ENCODE measurements around a stretch of chr2.

DNA sequence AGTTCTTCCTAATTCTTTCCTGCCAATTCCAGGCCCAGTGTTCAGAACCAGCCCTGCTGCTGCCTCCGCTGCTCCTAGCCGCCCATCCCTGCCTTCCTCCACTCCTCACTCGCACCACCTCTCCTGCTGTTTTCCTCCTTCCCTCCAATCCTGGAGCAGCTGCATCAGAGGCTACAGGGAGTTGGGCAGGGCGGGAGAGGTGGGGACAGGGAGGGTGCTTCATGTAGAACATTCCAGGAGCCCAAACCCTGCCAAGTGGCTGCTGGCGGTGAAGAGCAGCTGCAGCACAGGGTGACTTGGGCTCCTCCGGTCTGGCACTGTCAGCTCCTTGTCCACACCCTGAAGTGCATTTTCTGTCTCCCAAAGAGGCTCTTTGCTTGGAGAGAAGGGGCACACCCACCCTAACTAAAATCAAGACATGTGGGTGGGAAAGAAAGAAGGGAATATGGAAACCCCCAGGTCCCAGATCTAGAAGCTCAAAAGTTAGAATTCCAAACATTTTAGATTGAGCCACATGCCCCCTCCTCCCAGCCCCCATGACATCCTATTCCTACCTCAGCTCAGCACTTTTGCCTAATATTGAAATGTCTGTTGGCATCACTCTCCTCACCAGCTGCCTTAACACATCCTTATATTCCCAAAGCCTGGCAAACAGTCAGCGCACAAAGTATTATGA lies 176.1 kb downstream of the TNS1 start:
- PRO-cap = no peak

DNA sequence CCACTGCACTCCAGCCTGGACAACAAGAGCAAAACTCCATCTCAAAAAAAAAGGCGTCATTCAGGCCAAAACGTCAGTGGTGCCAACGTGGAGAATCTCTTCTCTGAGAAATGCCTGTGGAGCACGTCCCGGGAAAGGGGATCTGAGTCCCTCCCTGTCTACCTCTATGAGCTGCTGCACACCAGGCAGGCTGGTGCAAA lies 173.6 kb downstream of the TNS1 start:
- PRO-cap = no peak

DNA sequence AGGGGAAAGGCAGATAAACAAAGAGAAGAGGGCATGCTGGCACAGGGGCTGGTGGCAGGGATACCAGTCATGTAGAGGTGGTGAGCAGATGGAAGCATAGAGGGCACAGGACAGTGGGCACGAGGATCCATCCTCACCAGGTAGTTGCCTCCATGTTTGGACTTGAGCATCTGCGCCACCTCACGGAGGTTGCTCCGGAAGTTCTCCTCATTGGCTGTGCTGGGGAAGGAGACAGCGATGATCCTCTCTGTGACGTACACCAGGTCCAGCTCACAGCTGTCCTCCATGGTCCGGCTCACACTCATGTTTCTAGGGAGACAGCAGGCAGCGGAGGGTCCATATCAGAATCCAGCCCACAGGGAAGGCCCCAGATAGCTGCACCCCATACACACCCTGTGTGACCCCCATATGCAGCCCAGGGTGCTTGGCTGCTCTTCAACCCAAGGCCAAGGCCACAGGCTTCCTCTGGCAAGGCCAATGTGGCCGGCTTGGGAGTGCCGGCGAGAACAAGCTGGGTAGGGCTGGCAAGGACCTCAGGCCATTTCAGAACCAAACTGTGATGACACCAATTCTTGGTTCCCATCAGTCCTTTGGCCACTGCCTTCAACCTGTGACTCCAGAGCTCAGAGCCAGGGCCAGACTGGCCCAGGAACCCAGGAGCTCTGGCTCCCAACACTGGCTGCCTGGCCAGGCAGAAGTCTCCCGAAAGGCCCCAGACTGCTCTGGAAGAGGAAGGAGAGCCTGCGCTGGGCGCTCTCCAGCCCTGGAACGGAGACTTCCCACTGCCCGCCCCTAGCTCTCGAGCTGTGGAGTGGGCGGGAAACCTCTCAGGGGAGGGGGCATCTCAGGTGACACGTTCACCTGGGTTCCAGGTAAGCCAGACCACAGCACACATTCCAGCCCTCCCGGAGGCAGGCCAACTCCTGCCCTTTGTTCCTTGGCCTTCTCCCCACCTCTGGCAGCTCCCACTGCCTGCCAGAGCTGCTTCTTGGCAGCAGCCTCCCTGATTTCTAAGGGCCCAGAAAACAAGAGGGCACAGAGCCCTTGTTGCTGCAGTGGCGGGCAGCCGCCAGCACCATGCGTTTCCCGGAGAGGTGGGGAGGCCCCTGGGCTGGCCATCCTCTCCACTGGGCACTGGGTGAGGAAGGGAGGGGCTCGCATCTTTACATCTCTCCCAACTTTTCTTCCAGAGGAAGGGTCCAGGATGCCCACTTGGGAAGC lies 104.7 kb downstream of the TNS1 start:
- PRO-cap = no peak

- PRO-cap = no peak
Measured at GRCh38 chr2:217912091-217913201, 90.3 kb downstream of the TNS1 start.

- PRO-cap = no peak
Measured at GRCh38 chr2:217914835-217915484, 87.8 kb downstream of the TNS1 start.

GRCh38 chr2:217938864-217939448 lies 63.8 kb downstream of the TNS1 start:
- PRO-cap = no peak

DNA sequence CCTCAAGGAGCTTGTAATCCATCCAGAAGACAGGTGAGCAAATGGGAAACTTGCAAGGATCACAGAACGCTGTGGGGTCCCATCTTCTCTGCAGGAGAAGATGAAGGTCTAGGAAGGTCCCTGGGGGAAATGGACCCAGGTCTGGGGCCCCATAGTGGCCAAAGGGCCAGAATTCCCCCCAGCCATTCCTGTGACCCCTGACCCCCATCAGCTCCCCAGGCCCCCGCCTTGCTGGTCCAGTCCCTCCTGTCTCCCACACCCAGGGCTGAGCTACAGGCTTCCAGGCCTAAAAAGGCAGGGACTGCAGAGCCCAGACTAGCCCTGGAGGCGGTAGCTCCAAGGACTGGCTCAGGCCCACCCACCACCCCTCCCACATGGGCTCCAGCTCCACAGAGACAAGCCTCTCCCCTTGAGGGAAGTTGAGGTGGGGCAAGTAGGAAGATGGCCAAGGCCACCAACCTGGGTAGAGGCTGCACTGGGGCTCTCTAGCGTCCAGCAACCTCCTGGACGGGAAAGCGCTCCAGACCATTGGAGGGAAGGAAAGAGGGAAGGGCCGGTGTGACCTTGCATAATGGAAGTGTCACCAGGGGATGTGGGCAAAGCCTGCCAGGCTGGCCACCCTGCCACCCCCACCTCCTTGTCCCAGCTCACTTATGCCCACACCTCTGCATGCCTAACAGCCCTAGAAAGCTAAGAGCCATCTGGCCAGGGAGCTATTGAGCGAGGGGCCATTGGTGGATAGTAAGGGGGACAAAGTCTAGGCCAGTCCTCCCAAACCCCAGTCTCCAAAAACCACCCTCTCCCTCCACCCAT lies 63.1 kb downstream of the TNS1 start:
- PRO-cap = no peak

DNA sequence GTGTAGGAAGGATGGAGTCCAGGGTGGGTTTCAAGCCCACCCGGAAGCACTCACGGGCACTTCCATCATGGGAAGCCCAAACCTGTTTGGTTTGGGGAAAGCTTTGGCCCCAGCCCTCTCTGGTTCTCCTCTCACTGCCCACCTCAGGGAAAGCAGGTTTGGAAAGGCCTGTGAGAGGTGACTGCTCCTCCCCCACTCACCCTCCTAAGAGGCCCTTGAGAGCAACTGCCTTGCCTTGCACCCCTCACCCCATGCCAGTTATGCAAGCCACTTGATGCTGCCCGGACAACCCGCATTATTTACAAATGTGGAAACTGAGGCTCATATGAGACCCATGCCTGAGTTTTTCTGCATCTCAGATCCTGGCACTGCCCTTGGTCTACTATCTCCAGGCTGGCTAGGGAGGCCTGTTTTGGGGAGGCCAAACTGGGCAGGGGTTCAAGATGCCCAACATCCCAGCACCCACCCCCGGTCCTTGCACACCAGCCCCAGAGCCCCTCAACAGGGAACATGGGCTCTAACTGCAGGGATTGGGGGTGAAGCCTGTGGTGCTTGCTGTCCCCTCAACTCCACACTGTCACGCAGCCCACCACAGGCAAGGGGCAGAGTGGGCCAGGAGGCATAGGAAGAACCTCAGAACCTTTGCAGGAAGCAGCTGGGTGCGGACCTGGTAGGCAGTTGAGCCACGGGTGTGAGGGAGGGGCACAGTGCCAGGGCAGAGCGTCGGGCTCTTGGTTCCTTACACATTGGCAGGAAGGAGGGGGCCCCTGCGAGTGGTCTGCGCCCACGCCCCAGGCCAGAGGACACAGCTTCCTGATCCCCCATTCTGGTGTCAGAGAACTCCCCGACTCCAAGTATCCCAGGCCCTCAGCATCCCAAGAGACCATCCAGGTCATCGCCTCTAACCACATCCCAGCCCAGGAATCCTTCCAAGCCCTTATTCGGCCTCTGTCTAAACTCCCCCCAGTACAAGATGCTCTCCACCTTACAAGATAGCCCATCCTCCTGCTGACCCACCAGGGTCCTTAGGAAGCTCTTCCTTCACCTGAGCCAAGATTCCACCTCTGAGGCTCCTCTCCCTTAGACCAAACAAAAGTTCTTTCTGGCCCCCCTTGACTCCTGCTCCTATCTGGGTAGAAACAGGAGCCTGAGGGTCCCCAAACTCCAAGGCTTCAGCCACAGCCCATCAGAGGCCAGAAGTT lies 61.6 kb downstream of the TNS1 start:
- PRO-cap = no peak

DNA sequence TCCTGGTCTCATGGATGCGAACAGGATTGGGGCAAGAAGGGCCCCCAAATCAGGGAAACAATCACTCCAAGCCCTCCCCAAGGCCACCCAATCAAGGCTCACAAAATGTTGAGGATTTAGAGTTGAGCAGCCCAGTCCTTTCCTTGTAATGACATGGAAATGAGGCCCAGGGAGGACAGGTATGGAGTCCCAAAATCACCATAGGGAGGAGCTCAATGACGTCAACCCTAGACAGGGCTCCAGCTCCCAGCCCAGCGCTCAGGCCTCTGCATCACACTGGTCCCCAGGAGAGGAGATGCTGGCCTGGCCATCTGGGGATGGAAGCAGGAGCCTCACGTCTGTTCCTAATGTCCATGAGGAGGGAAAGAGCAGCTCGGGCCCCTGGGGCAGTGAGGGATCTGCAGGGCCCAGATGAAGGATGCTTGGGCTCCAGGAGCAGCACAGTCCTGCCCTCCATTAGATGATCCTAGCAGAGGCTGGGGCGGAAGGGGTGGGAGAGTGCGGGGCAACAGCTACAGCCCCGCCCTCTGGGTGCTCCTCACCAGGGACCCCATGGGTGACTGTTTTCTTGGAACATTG lies 49.9 kb downstream of the TNS1 start:
- PRO-cap = no peak

GRCh38 chr2:217976892-217977443 lies 25.8 kb downstream of the TNS1 start:
- PRO-cap = no peak

GRCh38 chr2:217988926-217989306 lies 13.9 kb downstream of the TNS1 start:
- PRO-cap = no peak

DNA sequence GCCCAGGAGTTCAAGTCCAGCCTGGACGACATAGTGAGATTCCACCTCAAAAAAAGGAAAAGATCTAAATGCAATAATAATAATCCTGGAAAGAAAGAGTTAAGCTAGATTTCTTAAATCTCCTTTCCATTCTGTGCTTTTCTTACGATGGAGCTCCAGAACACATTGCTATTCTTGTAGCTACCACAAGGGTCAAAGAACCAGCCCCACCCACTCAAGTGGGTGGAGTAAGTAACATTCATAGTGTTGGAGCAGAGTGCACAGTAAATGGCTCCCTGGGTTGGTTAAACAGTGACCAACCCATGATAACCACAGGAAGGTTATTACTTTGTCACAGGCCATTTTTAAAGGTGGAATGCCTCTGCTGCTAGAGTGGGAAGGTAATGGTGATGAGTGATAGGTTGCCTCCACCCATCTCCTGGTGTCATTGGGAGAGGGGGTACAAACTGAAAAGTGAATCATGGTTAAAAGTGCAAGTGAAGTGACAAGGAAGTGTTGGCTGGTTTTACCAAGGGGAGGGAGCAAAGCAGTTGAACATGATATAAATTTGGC lies 13.9 kb downstream of the ARPC2 start:
- PRO-cap = no peak

GRCh38 chr2:218269405-218269970 lies 449 bp downstream of the AAMP start:
- PRO-cap = no peak

DNA sequence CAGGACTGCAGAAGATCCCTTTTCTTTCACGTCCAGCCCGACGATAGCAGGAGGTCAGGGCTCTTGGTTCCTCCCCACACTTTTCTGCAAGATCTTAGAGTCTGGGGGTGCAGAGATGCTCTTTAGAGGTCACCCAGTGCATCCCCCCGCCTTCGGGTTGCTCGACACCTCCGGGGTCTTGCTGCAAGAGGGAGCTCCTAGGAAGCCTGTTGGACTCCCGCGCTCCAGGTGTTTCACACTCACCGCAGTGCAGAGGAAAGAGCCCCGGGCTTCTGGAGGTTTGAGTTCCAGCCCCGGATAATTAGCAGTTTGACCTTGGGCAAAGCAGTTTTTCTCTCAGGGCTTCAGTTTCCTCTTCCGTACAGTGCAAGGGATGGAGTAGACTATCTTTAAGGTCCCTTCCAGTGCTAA lies 314 bp downstream of the PNKD start:
- PRO-cap = no peak

- PRO-cap = no peak
Measured at GRCh38 chr2:218272273-218273384, 2.3 kb downstream of the PNKD start.

DNA sequence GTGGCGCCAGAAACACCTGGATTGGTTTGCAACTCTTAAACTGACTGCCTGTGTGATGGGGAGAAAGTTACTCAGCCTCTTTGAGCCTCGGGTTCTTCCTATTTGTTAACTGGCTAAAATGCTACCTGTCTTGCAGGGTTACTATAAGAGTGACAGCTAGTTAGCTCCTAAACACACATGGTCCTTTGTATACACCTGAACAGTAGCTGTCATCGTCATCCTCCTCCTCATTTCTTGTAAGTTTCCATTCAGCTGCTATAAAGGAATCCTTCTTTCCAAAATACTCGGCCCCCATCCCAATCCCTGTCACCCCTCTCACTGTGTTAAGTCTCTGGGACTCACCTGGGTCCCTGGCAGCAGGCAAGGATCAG lies 7.8 kb downstream of the PNKD start:
- PRO-cap = no peak

GRCh38 chr2:218278544-218278910 lies 8.2 kb downstream of the PNKD start:
- PRO-cap = no peak

DNA sequence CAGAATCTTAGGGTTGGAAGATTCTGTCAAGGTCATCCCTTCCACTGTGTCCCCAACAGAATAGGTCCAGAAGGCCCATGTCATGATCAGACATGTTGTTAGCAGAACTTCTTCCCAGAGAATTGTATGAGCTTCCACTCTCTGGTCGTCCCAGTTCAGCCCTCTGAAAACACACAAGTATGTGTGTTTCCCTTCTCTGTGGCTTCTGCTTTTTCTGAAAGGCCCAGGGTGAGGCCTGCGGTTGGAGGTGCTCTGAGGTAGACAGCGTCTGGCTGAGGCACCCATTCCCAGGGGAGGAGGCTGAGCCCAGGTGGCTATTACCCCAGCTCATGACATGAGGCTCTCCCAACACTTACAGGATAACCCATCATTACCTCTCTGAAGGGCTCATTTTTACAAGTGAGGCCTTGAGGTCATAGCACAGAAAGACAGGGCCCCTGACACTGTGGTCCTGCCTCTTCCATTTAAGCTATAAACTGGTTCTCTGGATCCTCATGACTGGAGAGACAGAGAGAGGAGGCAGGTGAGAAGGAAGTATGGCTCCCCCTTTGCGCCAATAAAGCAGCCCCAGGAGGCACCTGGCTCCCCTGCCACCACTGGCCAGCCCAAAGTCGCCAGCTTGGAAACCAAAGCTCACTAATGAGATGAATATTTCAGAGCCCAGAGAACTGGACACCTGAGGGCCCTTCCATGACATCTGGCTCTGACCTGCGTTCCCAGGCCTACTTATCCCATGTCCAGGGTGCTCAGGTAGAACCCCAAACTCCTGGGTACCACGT lies 1.3 kb downstream of the TMBIM1 start:
- PRO-cap = no peak

- PRO-cap = no peak
Measured at GRCh38 chr2:218296270-218296746, 4.0 kb upstream of the TMBIM1 start.

GRCh38 chr2:218311280-218311783 lies 19.0 kb upstream of the TMBIM1 start:
- PRO-cap = no peak